Brain (tissue), 1 donor: ENCODE data around the genes TCF20 and PACSIN2.

- RRBS = 2% methylated on average over 49 of the region's 121 CpGs
Measured at GRCh38 chr22:42270106-42271062, at the start of gene TCF20. Gene TCF20, minus strand, starts transcription at chr22:42270653.

- RRBS = no CpG with 5 or more reads among the region's 1 CpG
Measured at GRCh38 chr22:42293125-42293341, 22.6 kb upstream of the TCF20 start.

DNA sequence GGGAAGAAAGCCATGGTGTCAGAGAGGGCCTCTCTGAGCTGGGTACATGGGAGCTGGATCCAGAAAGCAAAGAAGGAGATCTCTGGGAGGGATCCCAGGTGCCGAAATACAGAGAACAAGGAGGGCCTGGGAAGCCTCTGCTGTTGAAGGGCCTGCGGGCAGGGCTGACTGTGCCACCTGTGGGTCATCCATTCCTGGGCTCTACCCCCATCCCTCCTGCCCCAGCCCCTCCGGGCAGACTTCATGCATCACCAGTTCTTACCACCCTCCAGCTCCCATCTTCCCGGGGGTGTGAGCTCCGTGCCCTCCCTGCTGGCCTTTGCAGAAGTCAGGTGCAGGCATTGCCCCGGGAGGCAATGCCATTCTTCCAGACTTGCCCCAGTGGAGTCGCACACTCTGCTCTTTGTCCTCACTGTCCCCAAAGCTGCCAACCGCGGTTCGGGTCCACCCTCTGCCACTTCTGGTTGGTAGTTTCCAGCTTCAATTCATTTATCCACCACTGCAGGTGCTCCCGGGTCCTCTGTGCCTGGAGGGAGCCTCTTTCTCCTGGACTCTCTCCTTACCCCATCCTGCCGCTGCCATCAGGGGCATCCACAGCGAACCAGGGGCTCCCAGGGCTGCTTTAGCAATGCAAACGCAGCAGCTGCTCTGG lies 28.2 kb downstream of the NFAM1 start:
- RRBS = 60% methylated on average over 4 of the region's 14 CpGs

GRCh38 chr22:42643803-42644254 lies 3.4 kb upstream of the ATP5MGL start:
- RRBS = 95% methylated on average over 3 of the region's 11 CpGs

GRCh38 chr22:42686045-42686646 lies 34.5 kb downstream of the A4GALT start:
- RRBS = no CpG with 5 or more reads among the region's 5 CpGs

- RRBS = no CpG with 5 or more reads among the region's 6 CpGs
Measured at GRCh38 chr22:42797050-42797570, 60.0 kb downstream of the ARFGAP3 start.

GRCh38 chr22:42803283-42803914 lies 53.7 kb downstream of the ARFGAP3 start:
- RRBS = no CpG with 5 or more reads among the region's 9 CpGs

- RRBS = 13% methylated on average over 2 of the region's 6 CpGs
Measured at GRCh38 chr22:42805047-42805461, 52.0 kb downstream of the ARFGAP3 start.

DNA sequence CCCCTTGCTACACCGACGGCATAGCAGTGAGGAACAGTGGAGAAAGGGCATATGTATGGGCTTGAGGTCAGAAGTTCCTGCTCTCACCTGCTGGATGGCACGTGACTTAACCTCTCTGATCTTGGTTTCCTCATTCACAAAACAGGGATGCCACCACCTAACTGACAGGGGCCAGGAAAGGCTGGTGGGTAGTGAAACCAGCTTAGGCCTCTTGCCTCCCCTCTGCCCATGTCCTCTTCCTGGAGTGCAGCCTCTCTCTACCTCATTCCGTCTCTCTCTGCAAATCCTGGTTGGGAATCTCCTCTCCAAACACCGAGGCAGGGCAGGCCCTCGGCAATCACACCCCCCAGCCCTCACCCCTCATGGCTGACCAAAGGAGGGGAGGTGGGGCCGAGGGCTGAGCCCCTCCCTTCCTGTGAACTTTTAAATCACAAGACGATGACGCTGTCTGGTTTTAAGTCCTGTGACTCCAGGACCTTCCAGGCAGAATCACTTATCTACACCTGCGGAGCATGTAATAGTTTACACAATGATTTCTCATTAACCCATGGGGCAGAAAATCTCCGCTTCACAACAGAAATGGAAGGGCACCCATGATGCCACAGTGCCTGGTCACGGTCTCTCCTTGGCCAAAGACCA lies 30.3 kb upstream of the ARFGAP3 start:
- RRBS = no CpG with 5 or more reads among the region's 12 CpGs

GRCh38 chr22:42905483-42906199 lies 48.6 kb upstream of the ARFGAP3 start:
- RRBS = no CpG with 5 or more reads among the region's 10 CpGs

GRCh38 chr22:42963792-42964284 lies 51.1 kb downstream of the PACSIN2 start:
- RRBS = no CpG with 5 or more reads among the region's 8 CpGs

DNA sequence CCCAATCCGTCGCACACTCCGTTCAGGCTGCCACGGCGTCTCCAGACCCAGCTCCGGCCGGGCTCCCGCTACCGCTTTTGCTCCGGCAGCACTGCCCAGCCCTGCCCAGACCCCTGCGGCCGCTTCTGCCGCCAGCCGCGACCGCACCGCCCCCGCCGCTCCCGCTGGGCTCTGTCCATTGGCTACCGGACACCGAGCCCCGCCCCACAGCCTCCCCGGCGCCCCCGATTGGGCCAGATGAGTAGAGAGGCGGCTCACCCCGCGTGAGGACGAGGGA lies at the start of gene PACSIN2:
TSS of gene PACSIN2 (minus strand) at position 127 of the 277 bp plus-strand sequence.
- RRBS = 2% methylated on average over 6 of the region's 30 CpGs

GRCh38 chr22:43036090-43036755 lies 21.3 kb upstream of the PACSIN2 start:
- RRBS = 56% methylated on average over 3 of the region's 19 CpGs

GRCh38 chr22:43113565-43114312 lies 3.2 kb downstream of the BIK start:
- RRBS = no CpG with 5 or more reads among the region's 13 CpGs

- RRBS = no CpG with 5 or more reads among the region's 4 CpGs
Measured at GRCh38 chr22:43139304-43139662, 3.9 kb downstream of the MCAT start.

- RRBS = no CpG with 5 or more reads among the region's 13 CpGs
Measured at GRCh38 chr22:43260776-43261454, 74.0 kb upstream of the TTLL12 start.

GRCh38 chr22:43295161-43295731 lies 47.9 kb downstream of the SCUBE1 start:
- RRBS = no CpG with 5 or more reads among the region's 10 CpGs

GRCh38 chr22:43482165-43482516 lies 70.3 kb downstream of the MPPED1 start:
- RRBS = 23% methylated on average over 7 of the region's 10 CpGs

DNA sequence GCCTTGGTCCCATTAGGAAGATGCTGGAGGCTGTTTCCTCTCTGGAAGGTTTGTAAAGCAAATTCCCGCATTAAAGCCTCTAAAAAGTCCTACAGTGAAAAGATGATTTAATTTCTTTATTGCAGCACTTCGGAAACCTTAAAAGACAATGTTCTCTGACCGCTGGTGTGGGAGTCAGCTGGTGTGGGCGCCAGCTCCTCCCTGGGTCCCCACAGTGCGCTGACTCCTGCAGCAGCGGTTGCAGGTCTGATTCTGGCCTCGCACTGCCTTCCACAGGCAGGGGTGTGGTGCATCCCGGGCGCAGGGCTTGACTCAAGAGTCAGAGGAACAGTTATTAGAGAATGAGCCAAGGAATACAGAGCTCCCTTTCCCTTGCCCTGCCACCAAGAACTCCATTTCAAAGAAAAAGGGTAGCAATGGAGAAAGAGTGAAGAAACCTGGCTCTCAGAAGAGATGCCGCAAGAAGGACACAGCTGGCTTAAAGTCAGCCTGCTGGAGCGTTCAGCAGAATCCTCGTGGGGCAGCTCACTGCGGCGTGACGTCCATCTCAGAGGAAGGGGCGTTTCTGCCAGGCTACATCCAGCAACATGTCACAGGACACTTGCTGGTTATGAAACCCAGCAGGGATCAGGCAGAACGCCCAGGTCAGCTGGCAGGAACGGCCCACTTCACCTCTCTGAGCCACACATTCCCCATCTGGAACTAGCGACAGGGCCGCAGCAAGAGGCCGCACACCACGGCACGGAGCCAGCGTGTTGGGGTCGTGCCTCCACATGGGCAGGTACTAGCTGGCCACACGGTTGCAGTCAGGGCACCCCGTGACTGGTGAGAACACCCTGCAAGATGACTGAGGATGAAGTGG lies 18.0 kb upstream of the EFCAB6 start:
- RRBS = no CpG with 5 or more reads among the region's 27 CpGs

DNA sequence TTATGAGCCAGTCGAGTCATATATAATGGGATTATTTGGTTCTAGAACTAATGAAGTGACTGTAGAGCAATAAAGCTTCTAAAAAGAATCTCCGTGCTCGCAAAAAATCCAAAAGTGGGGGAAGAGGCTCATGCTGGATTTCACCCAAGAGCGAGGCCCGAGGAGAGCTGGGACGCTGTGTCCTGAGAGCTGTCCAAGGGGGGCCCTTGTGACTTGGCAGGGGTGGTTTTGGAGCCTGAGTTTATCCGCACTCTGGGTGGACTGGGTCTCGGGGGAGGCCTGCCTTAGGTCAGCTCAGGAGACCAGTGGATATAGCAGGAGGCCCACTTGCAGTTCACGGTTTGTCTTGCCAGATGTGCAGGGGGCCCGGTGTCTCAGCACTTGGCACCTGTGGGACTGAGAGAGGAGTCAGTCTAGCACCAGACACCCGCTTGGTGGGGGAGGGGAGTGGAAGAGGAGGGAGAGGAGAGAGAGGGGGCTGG lies 33.2 kb downstream of the PARVB start:
- RRBS = no CpG with 5 or more reads among the region's 11 CpGs